Hair follicular keratinocyte (primary cell): ENCODE measurements around the gene HAPLN4.

DNA sequence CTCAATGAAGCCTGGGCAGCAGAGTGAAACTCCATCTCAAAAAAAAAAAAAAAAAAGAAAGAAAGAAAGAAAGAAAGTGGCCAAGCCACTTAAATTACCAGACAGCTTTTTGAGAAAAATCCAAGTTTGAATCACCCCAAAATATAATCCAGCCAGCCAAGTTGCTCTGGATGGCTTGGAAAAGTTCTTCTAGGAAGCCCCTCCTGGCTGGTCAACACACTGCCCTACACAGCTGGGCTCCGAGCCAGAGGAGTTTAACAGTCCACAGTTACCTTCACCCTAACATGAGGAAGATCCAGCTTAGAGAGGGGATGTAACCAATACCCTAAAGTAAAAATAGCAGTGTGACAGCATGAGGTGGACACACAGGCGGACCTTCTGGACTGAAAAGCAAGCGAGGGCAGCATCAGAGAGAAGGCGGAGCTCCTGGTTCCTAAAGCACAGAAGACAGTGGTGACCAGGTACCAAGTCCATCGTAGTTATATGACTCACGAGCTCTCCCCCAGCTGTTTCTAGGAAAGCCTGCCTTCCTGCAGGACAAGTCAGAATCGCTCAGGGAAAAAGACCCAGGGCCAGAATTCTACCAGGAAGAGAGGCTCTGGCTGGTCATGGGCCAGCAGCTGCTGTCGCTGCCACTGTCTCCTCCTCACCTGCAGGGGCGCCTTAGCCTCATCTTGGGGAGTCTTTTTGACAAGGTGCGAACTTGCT, 1.9 kb downstream of the ELL start:
- RAMPAGE, long total RNA: no peak

DNA sequence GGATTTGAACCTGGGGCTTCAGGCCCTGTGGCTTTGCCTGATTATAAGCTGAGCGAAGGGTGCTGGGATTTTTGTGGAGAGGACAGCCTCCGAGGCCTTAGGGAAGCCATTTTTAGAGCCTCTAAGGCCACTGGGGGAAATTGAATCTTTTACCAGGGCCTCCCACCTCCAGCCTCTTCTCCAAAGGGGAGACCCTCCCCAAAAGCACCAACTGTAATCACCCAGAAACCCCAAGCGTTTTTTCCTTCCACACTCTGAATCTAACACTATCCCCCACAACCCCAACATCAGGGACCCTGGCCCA, 1.1 kb downstream of the FKBP8 start:
- RAMPAGE, long total RNA: no peak

GRCh38 chr19:18637906-18638226, 1.0 kb downstream of the KLHL26 start:
- RAMPAGE, long total RNA: no peak

DNA sequence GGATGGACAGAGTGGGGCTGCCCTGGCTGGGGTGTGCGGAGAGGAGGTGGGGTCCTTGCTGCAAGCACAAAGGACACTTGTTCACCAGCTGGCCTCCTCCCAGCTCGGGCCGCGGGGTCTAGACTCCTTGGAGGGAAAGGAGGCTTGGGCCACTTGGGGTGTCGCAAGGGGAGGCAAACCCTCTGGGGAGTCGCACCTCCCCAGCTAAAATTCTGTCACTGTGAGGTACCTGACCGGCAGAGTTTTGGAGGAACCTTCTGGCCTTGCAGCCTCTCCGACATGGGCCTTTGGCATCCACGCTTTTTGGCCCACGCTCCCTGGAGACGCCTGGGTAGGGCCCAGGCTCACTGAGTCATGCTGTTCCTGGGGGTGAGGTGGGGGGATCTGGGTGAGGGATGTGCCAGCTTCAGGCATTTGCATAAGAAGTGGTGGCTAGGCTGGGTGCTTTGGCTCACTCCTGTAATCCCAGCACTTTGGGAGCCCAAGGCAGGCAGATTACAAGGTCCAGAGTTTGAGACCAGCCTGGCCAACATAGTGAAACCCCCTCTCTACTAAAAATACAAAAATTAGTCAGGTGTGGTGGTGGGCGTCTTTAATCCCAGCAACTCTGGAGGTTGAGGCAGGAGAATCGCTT, 8.4 kb downstream of the KLHL26 start:
- RAMPAGE, long total RNA: no peak

- RAMPAGE, long total RNA: no peak
Observed at GRCh38 chr19:18733400-18733766, 49.9 kb downstream of the CRTC1 start.

DNA sequence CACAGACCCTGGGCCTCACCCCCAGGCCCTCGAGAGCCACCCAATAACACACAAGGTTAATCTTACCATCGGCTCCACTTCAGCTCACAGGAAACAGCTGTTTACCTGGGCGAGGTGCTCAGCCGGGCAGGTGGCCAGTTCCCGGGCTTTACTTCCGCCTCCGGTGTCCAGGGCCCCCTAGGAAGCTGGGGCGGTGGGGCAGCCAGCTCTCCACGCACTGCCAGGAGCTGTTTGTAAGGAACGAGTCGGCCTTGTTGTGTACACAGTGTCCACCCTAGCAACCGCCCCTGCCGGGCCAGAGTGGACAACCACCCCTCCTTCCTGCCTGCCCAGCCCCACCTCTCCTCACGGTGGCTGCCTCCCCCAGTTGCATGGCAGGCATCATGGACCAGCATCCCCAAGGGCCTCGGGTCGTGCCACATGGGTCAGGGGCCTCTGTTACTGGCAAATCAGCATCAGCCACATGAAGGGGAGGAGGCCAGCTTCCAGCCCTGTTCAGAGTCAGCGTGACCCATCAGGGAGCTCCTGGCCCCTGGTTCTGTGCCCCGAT, 49.3 kb downstream of the COMP start:
- RAMPAGE, long total RNA: no peak

DNA sequence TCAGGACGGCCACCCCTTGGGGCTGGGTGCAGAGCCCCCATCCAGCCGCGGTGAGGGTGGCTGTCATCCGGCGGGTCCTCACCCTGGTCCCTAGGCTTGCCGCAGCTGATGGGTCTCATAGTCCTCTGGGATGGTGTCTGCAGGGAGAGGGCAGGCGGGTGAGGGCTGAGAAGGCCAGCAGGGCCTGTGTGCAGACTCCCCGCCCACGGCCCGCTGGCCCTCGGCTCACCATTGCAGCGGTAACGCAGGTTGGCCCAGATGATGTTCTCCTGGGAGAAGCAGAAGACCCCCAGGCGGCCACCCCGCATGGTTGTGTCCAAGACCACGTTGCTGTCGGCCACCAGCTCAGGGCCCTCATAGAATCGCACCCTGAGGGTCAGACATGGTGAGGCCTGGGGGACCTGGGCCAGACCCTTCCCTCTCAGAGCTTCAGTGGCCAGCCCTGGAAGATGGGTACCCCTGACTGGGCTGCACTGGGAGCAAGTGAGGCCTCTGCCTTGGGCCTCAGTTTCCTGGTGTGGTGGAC, 8.2 kb downstream of the COMP start:
- RAMPAGE, long total RNA: no peak

- RAMPAGE, long total RNA: no peak
Observed at GRCh38 chr19:18854534-18855279, 22.9 kb downstream of the UPF1 start.

GRCh38 chr19:18863949-18864335, 32.0 kb downstream of the CERS1 start:
- RAMPAGE, long total RNA: no peak

DNA sequence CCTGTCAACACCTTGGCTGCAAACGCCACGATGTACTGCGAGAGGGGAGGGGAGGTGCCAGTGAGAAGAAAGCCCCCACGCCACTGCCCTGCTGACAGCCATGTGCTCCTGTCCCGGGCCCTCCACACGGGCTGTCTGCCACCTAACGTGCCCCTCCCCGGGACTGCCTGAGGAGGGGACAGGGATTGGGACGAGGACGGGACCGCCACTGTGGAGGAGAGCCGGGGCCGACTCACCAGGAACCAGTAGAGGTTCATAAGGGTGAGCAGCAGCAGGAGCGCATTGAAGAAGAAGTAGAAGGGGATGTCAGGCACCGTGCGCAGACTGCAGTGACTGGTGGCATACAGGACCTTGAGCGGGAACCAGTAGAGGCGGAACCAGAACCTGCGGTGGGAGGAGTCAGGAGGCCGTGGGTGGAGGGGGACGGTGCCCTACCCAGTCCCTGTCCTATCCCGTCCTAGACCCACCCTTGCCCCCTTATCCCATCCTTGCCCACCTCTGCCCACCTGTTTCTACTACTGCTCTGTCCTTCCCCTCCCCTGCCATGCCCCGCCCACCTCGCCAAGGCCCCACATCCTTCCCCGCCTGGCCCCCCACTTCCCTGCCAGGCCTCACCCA, 16.8 kb downstream of the CERS1 start:
- RAMPAGE, long total RNA: no peak

DNA sequence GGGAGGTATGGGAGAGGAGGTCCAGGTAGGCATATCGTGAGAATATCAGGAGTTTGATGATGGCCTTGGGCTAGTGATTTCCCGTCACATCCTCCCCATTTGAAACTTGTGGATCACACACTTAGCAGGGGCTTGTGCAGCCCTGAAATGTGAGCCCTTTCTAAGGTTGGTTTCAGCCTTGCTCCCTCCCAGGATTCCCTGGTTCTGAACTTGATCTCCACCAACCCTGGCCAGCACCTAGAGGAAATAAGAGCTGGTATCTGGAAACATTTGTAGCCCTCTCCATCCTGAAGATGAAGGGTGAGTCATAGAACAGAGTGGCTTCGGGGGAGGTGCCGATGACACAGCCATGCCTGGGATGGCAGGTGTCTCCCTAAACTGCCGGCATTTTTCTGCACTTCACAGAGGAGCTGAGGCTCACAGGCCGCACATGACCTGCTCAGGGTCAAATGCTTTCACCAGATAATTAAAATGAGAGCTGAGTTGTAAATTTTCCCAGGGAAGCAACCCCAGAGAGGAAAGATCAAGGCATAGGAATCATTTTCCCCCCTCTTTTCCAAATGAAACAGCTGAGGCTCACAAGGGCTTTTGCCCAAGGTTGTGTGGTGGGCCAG, 1.4 kb upstream of the SLC25A42 start:
- RAMPAGE, long total RNA: no peak

- RAMPAGE, long total RNA: no peak
Observed at GRCh38 chr19:19065409-19065827, 1.6 kb downstream of the SLC25A42 start.

DNA sequence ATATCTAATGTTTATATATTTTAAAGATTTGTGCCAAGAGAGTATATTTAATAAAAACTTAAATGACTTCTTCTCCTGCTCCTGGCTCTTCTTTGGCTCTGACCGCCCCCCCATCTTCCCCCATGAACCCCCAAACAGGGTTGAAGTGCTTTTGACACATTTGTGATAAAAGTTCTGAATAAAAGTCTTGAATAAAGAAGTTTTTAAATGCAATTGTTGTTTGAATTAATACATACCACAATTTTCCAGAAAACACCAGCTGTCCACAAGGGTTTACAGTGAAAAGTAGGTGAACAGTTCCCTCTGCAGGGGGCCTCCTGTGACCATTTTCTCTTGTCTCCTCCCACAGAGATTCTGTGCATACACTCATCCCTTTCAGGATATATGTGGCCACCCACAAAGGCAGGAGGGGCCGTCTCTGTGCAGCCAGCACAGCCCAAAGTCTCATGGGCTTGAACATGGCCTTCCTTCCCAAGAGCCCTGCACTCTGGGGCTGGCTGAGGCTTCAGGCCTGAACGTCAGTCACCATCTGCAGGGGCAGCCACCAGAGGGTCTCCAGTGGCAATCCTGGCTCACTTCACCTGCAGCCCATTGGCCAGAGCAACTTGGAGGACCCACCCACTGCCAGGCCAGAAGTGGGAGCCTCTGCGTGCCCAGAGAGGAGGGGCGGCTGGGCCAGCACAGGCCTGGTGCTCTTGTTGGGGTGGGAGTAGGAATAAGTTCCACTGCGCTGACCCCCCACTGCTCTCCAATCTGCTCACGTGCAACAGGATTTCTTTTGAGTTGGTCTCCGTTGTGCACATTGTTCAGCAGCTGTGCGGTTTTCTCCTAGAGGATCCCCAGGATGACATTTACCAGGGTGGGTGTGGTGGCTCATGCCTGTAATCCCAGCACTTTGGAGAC, 25.2 kb downstream of the TMEM161A start:
- RAMPAGE, long total RNA: no peak

DNA sequence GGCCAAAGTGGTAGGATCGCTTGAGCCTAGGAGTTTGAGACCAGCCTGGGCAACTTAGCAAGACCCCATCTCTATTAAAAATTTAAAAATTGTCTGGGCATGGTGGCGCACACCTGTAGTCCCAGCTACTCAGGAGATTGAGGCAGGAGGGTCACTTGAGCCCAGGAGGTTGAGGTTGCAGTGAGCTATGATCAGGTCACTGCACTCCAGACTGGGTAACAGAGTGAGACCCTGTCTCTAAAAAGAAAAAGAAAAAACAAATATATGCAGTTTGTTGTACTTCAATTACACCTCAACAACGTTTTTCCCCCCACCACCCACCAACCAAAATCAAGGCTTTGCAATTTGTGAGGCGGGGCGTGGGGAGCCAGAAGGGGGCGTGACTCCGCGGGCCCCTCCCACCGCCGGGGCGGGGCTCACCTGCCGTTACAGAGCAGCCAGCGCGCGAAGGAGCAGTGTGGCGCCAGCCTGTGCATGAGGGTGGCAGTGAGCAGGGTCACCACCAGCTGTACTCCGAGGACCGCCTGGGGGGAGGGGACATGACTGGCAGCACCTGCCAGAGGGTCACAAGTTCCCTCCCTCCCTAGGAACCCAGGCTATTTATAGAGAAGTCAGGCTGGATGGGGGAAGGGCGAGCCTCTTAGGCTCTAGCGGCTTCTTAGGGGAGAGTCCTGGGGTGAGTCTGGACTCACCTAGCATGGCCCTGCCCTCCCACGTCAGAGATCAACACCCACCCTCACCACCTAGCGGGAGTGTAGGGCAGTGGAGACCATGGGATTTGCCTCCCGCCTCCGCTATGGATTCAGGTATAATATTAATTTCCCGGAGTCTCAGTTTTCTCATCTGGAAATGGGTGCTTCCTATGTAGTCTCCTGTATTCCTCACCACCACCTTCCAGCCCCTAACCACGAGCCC, 3.7 kb downstream of the TMEM161A start:
- RAMPAGE, long total RNA: no peak

- RAMPAGE, long total RNA: no peak
Observed at GRCh38 chr19:19193781-19194259, 1.8 kb downstream of the RFXANK start.

- RAMPAGE, long total RNA: no peak
Observed at GRCh38 chr19:19262652-19263198, at the start of gene HAPLN4. TSS of gene HAPLN4 (minus strand) at chr19:19262804.

DNA sequence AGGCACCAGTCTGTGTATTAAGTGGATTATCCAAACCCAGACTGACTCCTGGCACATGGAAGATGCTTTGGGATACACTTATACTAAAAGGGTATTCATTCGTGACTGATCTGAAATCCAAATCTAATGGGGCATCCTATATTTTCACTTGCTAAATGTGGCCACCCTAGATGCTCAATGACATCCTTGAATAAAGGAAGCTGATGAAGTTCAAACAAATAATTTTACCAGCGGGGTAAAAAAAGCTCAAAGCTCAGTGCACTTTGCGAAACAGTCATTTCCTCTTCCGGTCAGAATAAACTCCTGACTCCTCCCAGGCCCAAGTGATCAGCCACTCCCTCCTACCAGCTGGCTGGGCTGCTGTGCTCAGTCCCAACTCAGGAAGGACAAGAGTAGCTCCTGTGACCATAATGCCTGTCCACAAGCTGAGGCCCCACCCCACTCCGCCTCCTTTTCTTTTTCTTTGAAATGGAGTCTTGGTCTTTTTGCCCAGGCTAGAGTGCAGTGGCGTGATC, 32.5 kb upstream of the GATAD2A start:
- RAMPAGE, long total RNA: no peak

GRCh38 chr19:19411502-19412179, 6.2 kb downstream of the GATAD2A start:
- RAMPAGE, long total RNA: no peak

DNA sequence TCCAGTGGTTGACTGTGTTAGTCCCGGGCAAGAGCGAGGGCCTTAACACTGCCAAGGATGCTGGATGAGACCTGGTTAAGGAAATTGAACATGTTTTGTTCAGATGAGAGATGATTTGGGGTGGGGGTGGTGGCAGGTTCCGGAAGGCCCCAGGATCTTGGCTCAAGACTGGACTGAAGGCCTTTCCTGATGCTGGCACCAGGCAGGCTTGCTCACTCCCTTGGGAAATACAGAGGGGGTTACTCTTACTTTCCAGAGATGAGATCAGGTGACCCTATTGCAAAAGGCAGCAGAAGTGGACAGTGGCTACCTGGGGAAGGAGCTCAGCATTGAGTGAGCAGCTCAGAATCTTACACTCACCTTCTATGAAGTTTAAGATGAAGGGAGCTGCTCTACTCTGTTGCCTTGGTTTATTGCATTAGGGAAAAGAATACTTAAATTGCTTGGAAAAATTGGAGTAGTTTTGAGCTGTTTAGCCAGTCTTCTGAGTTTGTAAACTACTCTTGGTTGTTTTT, 10.8 kb downstream of the GATAD2A start:
- RAMPAGE, long total RNA: no peak

DNA sequence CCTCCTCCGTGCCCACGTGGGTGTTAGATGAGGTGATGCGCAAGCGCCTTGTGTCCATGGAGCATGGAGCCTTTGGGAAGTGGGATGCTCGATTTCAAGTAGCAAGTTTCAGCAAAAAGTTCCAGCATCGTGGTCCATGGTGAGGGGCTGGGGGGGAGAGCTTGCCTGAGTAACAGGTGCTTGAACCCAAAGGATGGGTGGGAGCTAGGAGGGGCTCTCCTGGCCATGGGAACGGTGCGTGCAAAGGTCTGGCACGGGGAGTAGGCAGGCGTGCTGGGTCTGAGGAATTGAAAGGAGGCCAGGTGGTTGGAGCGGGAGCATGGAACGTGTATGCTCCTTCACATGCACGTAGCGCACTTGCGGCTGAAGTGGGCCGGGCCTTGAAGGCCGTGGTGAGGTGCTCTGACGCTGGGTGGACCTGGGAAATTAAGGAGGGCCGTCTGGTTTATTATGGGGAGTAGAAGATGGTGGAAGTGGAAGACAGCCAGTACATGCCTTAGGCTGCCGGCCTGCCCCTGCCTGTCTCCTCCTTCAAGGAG, 23.7 kb downstream of the GATAD2A start:
- RAMPAGE, long total RNA: no peak